PFSK-1 (cell line): ENCODE results near the gene MALL.

DNA sequence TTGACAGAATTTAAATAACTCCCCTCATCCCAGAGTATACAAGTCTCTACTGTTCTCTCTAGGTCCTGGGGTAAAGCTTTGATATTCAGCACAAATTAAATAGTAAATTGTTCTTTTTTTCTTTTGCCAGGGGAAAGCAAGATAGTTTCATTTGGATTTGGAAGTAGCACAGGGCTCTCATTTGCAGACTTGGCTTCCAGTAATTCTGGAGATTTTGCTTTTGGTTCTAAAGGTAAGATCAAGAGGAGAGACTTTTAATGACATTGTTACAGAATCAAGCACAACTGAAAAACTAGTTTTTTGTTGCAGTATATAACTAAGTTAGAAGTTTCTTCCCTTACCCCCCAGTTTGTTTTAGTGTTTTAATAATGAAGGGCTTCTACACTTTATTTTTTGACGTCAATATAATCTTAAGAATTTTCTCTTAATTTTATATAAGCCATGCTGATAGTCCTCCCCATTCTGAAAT is 9.5 kb upstream of the CCDC138 start:
- RRBS, result no CpG with 5 or more reads among the region's 1 CpG

DNA sequence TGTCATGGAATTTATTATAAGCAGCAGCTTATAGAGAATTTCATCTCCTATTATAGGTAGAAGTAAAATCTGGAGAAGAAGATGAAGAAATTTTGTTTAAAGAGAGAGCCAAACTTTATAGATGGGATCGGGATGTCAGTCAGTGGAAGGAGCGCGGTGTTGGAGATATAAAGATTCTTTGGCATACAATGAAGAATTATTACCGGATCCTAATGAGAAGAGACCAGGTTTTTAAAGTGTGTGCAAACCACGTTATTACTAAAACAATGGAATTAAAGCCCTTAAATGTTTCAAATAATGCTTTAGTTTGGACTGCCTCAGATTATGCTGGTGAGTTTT is 4.5 kb upstream of the CCDC138 start:
- RRBS, result no CpG with 5 or more reads among the region's 5 CpGs

GRCh38 chr2:108982133-108982849 is 6.7 kb downstream of the EDAR start:
- RRBS, result no CpG with 5 or more reads among the region's 10 CpGs

DNA sequence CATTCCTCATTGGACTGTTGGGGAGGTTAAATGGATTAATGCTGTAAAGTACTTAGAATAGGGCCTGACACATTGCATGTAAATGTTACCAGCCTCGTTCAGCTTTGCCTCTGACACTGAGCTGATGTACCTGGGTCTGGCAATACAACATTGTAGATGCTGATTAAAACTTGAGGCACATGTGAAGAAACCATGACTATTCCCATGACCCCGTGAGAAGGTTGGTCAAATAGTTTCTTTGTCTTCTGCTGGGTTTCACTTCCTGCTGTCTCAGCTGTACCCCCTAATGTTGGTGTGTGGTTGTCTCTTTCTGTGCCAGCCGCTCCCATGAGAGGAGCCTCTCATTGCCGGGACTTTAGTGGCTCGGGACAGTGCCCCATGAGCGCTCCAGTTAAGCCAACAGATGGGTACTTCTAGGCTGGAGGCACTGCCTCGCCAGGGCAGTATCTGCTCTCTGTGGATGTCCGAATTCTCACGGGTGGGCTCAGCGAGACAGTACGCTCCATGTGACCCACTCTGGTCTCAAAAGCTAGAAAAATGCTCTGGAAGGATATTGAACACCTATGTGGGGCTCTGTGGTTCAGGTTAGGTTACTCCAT is 125.5 kb downstream of the SH3RF3 start:
- RRBS, result no CpG with 5 or more reads among the region's 11 CpGs

DNA sequence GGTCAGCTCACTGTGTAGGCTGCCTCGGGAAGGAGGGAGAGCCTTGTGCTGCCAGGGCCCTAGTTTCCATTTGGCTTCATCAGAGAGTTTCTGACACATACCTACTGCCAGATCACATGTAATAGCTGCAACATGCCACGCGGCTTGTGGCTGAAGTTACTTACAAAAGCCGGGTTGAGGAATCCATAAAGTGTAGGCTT is 129.9 kb downstream of the SH3RF3 start:
- RRBS, result no CpG with 5 or more reads among the region's 4 CpGs

DNA sequence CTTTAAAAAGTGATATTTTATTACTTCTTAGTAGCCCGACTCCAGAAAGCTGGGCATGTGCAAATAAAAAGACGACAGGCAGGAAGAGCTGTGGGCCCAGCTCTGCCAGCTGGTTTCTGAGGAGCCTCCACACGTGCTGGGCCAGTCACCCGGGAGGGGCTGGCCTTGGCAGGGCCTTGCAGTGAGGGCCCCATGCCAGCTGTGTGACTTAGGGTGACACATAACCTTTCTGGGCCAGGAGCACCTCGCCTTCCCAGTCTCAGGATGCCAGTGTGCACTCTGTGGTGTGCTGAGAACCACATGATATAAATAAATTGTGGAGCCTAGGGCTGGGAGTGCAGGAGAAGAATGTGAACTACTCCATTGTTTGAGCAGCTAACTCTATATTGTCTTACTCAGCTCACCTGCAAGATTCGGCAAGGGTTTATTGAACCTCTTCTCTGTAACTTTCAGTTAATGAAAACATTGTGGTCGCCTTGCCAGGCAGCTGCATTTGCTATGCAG is 222.1 kb downstream of the SH3RF3 start:
- RRBS, result no CpG with 5 or more reads among the region's 7 CpGs

DNA sequence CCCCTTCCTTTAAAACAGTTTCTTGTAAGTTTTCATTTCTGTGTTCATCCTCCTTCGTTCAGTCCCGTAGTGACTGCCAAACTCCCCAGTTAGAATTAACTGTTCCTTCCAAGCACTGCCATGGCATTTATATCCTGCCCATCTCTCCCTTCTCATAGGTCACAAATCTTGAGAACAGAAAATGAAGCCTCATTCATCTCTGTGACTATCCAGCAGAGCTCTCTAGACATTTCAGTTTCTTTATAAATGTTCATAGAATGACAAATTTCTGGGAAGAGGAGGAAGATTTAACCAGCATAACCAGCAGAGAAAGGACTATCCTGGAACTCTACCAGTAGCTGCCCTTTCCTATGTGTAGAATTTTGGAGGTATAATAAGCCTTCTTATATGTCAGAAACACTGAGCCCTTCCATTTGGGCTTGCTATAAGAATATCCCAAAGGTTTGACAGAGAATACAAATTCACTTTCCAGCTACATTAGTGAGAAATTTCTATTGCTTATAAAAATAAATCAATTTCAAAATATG is 57.9 kb downstream of the SEPTIN10 start:
- RRBS, result no CpG with 5 or more reads among the region's 2 CpGs

DNA sequence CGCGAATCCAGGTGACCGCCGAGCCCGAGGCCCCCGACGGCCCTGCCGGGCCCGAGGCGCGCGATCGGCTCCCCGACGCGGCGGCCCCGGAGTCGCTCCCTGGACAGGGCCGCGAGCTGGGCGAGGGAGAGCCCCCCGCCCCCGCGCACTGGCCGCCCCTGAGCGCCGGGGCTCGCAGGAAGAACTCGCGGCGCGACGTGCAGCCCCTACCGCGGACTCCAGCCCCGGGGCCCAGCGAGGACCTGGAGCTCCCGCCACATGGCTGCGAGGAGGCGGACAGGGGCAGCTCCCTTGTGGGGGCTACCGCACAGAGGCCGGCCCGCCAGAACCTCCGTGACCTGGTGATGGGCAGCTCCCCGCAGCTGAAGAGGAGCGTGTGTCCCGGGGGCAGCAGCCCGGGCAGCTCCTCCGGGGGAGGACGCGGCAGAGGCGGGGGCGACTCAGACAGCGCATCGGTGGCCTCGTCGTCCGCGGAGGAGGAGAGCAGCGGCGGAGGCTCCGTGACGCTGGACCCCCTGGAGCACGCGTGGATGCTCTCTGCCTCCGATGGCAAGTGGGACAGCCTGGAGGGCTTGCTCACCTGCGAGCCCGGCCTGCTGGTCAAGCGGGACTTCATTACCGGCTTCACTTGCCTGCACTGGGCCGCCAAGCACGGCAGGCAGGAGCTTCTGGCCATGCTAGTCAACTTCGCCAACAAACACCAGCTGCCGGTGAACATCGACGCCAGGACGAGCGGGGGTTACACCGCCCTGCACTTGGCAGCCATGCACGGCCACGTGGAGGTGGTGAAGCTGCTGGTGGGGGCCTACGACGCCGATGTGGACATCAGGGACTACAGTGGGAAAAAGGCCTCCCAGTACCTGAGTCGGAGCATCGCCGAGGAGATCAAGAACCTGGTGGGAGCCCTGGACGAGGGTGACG is 869 bp downstream of the SOWAHC start:
- RRBS, result 91% methylated on average over 51 of the region's 90 CpGs

DNA sequence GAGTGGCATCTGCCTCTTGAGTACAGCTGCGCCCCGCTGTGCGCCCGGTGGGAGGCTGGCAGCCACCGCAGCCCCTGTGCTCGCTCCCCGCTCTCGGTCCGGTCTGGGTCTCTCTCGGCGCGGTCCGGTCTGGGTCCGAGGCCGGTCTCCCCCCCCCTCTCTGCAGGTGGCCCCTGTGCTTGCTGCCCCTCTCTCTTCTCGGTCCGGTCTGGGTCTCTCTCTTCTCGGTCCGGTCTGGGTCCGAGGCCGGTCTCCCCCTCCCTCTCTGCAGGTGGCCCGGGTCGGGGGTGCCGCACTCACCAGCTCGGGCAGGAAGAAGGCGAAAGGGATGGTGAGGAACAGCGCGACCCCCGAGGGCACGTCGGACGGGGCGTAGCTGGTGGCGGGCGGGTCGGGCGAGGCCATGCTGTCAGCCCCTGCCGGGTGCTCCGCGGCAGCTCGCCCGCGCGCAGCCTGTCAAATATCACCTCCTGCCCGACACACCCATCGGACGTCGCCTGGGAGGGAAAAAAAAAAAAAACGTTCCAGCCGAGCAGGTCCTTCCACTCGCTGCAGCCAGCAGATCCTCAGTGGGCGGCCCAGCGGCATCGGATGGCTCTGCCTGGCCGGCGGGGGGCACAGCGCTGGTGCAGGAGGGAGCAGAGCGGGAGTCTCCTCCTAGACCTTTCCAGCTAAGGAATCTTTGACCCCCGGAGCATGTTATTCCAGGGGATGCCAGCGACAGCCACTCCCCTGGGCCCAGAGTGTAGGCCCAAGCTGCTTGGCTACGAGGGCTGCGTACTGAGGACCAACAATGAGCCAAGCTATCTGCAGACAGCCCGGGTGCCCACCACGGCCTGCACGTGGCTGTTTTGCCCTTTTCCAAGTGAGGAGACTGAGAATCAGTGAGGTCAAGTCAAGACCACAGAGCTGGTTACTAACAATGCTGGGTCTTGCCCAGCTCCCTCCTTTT is at the start of gene MALL:
TSS of gene MALL (minus strand) at position 435 of the 952 bp plus-strand sequence.
- RRBS, result 93% methylated on average over 13 of the region's 65 CpGs

- RRBS, result no CpG with 5 or more reads among the region's 4 CpGs
These were observed 770 bp upstream of the MALL start for GRCh38 chr2:110116340-110116843.

DNA sequence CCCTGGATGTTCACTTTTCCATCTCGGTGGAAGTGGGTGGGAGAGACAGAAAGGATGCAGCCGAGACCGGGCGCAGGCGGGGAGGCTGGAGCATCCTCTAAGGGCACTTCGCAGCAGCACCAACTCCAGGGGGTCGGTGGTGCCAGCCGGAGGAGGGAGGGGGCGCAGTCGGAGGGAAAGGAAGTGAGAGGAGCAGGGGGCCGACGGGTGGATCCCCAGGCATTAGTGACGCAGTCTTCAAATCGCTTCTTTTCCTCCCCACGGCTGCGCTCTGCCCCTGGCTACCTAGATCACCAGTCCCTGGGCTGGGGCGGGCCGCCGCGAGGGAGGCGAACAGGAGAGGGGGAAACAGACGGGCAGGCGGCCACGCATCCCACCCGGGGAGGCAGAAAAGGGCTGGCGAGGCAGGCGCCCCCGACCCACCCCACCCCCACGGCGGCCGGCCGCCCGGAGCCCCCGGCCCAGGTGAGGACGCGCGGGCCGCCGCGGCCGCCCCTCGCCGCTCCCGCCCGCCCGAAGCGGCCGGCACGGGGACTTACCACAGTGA is 33.2 kb upstream of the RGPD6 start:
- RRBS, result no CpG with 5 or more reads among the region's 49 CpGs

DNA sequence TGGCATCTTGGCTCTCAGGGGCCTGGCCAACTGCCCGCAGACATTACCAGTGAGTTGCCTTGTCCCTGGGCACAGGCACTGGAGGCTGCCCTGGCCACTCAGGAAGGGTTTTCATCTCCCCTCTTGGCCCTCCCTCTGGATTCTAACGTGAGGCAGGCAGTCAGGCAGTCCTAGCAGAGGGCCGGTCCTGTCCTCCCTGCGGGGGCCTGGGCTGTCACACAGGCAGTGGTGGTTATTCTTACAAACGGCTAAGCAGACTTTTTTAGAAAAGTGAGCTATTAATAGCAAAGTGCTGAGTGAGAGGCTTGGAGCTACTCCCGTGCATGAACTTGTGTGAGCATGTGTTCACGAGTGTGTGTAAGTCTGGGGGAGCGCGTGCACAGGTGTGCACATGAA is 234.7 kb downstream of the BCL2L11 start:
- RRBS, result no CpG with 5 or more reads among the region's 9 CpGs

DNA sequence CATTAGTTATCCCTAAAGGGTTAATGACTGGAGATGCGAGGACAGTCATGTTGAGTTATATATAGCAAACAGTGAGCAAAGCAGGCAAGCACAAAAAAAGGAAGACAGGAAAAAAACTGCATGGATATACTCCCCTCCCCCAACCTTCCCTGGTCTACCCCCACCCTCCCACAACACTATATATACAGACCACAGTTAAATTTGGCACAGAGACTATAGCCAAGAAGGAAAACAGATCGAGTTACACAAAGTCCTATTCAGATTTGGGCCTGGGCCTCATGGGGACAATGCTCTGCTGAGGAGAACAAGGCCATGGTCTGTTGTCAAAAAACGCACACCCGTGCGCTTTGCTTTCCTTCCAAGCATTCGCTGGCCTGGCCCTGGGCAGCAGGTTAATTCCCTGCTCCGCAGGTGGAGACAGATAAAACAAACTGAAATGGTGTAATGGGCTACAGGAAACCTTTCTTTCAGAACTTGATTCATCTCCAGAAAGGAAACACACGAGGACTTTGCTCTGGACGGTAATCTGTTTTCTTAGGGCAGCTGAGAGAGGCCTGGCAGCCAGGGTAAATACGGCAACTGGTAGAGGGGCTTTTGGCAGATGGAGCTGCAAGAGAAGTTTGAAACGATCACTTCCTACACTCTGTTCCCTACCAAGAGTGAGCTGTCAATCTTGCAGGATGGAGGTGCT is 256.3 kb downstream of the BCL2L11 start:
- RRBS, result no CpG with 5 or more reads among the region's 11 CpGs

GRCh38 chr2:111463141-111464034 is 342.7 kb downstream of the BCL2L11 start:
- RRBS, result no CpG with 5 or more reads among the region's 15 CpGs

GRCh38 chr2:111522305-111522801 is 361.6 kb downstream of the ANAPC1 start:
- RRBS, result no CpG with 5 or more reads among the region's 5 CpGs

DNA sequence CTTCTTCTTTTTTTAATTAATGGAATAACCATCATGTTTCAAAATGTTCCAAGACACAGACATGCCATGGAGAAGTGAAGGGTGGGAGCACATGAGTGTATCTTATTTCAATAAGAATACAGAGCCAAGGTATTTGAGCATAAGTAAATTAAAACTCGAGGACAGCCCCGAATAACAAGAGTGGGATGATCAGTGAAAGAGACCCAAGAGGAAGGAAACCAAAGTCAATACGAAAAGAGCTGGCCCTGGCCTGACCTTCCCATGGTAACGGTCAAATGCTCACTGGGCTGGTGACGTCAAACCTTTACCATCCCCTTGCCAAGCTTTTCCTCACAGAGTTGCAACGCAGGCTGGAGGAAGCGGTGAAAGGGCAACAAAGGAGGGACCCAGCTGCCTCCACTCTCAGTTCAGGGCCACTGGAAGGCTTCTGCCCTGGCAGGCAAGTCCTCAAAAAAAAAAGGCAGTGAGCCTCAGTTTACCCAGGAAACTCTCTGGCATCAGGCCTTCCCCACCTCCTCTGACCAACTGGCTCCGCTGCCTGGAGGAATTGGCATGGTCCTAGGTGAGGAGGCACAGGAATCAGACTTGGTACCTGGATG is 212.6 kb downstream of the ANAPC1 start:
- RRBS, result no CpG with 5 or more reads among the region's 8 CpGs

GRCh38 chr2:111898176-111898392 is 323 bp upstream of the MERTK start:
- RRBS, result 2% methylated on average over 7 of the region's 14 CpGs

DNA sequence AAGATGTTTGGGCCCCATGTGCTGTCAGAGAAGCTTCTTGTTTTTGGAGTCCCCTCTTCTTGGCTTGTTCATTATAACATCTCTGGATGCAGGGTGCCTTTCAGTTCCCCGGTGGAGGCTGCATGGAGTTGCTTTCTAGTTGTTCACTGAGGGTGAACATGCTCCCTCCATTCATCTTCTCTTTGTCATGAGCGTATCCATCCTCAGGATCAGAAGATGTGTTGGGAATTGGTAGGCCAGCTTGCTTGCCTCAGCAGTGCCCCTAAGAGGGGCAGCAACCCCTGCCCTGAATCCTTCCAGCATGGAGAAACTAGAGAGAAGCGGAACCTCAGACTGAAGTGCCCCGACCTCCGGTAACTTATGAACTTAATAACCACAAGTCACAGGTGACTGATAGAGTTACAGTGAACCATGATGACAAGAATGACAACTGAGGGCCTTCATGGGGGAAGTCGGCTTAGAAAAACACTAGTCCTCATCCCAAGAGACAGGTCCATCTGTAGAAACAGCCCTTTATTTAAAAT is 42.6 kb upstream of the TMEM87B start:
- RRBS, result no CpG with 5 or more reads among the region's 6 CpGs

GRCh38 chr2:112190518-112190717 is 52.2 kb downstream of the FBLN7 start:
- RRBS, result no CpG with 5 or more reads among the region's 1 CpG

- RRBS, result under 1% methylated on average over 25 of the region's 74 CpGs
These were observed 737 bp downstream of the ZC3H6 start for GRCh38 chr2:112275789-112276879.